ENCODE measurements around the genes PGK1, P2RY10 and ITM2A.

DNA sequence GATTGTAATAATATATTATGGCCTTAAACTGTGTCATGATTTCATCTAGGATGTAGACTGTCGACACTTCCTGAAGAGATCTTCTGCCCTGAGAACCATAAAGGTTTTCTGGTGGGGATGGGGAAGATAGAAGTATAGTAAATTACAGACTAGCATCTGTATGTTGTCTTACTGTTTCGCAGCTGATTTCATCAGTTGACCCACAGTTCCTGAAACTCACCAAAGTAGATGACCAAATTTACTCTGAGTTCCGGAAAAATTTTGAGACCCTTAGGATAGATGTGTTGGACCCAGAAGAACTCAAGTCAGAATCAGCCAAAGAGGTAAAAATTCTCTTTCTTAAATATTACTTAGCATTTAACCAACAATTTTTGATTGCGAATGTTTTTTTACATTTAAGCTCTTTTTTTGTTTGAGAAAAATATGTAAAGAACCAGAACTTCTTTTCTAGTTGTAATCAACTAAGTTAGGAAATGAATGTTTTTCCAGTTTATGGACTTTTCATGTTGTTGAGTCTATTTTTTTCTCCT is 2.5 kb downstream of the PBDC1 start:
- RRBS = no CpG with 5 or more reads among the region's 4 CpGs

- RRBS = 2% methylated on average over 5 of the region's 30 CpGs
Measured at GRCh38 chrX:76428128-76428652, 680 bp downstream of the MAGEE1 start.

GRCh38 chrX:76428682-76429074 is 1.2 kb downstream of the MAGEE1 start:
- RRBS = no CpG with 5 or more reads among the region's 31 CpGs

DNA sequence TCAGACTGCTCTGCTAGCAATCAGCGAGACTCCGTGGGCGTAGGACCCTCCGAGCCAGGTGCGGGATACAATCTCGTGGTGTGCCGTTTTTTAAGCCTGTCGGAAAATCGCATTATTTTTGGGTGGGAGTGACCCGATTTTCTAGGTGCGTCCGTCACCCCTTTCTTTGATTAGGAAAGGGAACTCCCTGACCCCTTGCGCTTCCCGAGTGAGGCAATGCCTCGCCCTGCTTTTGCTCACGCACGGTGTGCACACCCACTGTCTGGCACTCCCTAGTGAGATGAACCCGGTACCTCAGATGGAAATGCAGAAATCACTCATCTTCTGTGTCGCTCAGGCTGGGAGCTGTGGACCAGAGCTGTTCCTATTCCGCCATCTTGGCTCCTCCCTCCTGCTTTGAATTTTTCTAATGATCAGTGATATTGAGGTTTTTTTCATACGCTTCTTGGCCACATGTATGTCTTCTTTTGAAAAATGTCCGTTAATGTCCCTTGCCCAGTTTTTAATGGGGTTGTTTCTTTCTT is 298.2 kb downstream of the MAGEE1 start:
- RRBS = no CpG with 5 or more reads among the region's 22 CpGs

DNA sequence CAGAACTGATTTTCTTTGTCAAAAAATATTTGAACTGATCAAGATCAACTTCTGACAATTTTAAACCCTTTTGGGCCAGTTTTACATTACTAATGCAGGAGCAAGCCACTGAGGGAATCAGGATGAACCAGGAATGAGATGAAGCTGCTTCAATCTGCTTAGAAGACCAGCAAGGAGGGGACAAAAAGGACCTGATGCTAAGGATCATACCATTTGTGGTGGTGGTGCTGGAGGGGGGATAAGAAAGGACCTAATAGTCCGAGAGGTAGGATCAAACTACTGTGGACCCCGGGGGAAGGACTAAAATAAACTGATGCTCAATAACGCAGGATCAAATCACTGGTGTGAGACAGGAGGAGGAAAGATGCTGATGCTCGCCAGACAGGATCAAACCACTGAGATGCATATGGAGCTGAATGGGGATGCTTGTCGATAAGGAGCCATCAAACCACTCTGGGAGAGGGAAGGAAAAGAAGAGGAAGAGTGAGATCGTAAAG is 432.8 kb upstream of the FGF16 start:
- RRBS = no CpG with 5 or more reads among the region's 6 CpGs

DNA sequence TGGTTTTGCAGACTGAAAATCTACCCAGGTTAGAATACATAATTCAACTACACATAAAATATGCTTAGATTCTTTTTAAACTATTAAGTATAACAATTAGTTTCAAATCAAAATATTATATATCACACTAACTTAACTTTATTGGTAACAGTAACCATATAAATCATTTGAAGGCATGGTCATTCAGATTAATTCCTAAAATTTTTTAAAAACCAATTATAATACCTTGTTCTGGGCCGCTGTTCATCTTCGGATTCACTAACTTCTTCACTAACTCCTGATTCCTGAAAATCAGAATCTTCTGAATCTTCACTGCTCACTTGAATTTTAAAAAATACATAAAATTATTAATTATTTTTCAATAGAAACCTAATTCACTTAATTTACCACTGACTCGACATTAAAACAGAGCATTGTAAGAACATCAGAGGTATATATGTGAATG is 129.7 kb downstream of the ATRX start:
- RRBS = no CpG with 5 or more reads among the region's 3 CpGs

- RRBS = no CpG with 5 or more reads among the region's 5 CpGs
Measured at GRCh38 chrX:77681910-77682827, 103.8 kb downstream of the ATRX start.

DNA sequence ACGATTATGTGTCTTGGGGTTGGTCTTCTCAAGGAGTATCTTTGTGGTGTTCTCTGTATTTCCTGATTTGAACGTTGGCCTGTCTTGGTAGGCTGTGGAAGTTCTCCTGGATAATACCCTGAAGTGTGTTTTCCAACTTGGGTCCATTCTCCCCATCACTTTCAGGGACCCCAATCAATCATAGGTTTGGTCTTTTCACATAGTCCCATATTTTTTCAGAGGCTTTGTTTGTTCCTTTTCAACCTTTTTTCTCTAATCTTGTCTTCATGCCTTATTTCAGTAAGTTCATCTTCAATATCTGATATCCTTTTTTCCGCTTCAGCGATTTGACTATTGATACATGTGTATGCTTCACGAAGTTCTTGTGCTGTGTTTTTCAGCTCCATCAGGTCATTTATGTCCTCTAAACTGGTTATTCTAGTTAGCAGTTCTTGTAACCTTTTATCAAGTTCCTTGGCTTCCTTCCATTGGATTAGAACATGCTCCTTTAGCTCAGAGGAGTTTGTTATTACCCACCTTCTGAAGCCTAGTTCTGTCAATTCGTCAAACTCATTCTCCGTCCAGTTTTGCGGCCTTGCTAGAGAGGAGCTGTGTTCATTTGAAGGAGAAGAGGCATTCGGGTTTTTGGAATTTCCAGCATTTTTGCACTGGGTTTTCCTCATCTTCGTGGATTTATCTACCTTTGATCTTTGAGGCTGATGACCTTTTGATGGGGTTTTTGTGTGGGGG is 31.1 kb downstream of the ATRX start:
- RRBS = no CpG with 5 or more reads among the region's 10 CpGs

GRCh38 chrX:78104128-78104531 is at the start of gene PGK1:
Gene PGK1 (plus strand): TSS chrX:78104248.
- RRBS = 1% methylated on average over 10 of the region's 34 CpGs

- RRBS = no CpG with 5 or more reads among the region's 28 CpGs
Measured at GRCh38 chrX:78104532-78105490, 763 bp downstream of the PGK1 start.

DNA sequence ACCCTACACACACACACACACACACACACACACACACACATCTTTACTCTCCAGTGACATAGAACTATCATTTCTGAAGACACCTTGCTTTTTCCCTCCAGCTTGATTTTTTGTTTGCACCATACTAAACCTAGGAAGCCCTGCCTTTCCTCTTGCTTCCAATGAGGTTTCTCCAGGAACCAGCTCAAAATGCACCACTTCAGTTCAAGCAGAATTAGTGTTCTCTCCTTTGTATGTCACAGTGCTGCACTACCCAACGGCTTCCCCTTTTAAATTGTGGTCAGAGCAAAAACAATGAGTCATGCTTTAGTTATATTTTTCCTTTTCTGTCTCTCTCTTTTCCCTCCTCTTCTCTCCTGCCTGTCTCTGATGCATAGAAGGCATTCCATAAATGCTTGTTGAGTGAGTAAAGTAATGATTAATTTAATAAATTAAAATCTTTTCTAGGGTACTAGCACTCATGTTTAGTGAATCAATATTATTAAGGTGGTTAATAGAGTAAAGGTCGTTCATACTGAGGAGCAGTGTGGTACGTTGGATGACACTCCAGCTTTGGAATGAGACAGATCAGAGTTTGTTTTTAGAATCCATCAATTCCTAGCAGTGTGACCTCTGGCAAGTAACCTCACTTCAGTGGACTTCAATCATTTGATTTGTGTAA is 5.9 kb downstream of the RTL3 start:
- RRBS = no CpG with 5 or more reads among the region's 3 CpGs

GRCh38 chrX:78944965-78945509 is at the start of gene P2RY10:
Gene P2RY10 (plus strand): TSS chrX:78945391.
- RRBS = no CpG with 5 or more reads among the region's 3 CpGs

GRCh38 chrX:79096006-79096788 is 48.3 kb upstream of the GPR174 start:
- RRBS = no CpG with 5 or more reads among the region's 4 CpGs

GRCh38 chrX:79366725-79367836 is at the start of gene ITM2A:
Gene ITM2A (minus strand): TSS chrX:79367334.
- RRBS = no CpG with 5 or more reads among the region's 43 CpGs

GRCh38 chrX:80717468-80717872 is 92.2 kb downstream of the BRWD3 start:
- RRBS = no CpG with 5 or more reads among the region's 3 CpGs

- RRBS = no CpG with 5 or more reads among the region's 2 CpGs
Measured at GRCh38 chrX:82757693-82758125, 750.4 kb upstream of the POU3F4 start.

DNA sequence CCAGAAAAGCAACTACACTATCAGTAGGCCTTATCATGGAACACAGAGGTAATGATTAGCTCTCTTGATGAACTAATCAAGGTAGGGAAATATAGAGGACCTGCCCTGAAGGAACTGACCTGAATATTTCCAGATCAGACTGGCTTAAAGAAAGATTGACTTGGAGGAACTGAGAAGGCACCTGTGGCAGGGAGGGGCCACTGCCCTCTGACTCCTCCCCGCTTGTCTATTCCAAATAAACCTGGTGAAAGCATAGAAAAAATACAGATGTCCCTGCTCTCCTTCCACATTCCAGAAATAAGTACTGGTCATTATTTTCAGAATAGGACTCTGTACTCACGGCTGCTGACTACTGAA is 5.5 kb downstream of the RPS6KA6 start:
- RRBS = no CpG with 5 or more reads among the region's 2 CpGs

- RRBS = no CpG with 5 or more reads among the region's 2 CpGs
Measured at GRCh38 chrX:84740125-84740405, 237.8 kb upstream of the HDX start.

- RRBS = no CpG with 5 or more reads among the region's 1 CpG
Measured at GRCh38 chrX:85154911-85155394, 88.6 kb downstream of the SATL1 start.